Lung (tissue), 4 donors: ENCODE results near the genes DOCK2 and INSYN2B.

DNA sequence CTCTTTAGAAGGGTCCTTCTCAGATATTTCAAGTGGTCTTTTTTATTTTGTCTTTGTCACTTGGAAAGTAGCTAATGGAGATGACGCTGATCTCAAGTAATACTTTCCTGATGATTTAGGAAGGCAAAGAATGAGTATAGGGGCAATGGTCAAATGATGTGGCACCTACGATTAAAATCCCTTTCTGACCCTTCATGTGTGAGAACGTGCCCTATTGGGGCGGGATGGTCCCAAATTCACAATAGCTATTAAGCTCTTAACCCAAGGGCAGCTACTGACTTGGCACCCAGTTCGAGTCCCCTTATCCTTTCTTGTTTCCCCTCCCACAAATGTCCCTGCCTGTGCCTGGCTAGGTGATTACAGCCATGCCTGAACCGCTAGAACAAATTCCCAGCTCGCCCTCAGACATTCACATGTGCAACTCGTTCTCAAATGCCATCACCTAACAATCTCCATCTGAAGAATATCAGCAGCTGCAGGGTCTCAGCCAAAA lies 347.5 kb upstream of the WWC1 start:
- PRO-cap, result no peak
- RAMPAGE, long total RNA, result no peak
- RRBS, result no CpG with 5 or more reads among the region's 8 CpGs

DNA sequence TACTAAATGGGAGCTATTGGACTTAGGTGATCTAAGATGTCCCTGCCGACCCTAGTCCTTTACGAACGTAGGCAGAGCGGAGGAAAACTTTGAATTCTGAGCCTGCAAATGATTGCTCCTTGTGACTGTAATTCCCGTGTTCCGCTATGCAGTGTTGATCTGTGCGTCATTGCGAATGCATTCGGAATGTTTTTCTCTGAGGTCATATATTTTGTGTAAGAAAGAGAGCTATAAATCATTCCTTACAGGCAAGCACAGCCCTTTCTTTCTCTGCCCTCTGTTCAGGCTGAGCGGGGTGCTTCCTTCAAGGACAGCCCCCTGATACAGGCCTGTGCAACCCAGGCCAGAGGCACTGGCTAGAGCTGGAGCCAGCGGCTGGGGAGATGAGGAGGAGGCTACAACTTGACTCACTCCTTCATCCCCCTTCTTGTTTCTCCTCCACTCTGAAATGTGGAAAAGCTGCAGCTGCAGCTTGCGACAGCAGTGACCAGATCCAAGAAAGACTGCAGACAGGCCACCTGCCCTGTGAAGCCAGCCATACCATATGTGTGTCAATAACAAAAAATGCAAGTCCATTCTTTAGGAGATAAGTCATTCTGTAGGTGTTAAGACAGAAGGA lies 345.8 kb upstream of the WWC1 start:
- PRO-cap, result no peak
- RAMPAGE, long total RNA, result no peak
- RRBS, result no CpG with 5 or more reads among the region's 12 CpGs

DNA sequence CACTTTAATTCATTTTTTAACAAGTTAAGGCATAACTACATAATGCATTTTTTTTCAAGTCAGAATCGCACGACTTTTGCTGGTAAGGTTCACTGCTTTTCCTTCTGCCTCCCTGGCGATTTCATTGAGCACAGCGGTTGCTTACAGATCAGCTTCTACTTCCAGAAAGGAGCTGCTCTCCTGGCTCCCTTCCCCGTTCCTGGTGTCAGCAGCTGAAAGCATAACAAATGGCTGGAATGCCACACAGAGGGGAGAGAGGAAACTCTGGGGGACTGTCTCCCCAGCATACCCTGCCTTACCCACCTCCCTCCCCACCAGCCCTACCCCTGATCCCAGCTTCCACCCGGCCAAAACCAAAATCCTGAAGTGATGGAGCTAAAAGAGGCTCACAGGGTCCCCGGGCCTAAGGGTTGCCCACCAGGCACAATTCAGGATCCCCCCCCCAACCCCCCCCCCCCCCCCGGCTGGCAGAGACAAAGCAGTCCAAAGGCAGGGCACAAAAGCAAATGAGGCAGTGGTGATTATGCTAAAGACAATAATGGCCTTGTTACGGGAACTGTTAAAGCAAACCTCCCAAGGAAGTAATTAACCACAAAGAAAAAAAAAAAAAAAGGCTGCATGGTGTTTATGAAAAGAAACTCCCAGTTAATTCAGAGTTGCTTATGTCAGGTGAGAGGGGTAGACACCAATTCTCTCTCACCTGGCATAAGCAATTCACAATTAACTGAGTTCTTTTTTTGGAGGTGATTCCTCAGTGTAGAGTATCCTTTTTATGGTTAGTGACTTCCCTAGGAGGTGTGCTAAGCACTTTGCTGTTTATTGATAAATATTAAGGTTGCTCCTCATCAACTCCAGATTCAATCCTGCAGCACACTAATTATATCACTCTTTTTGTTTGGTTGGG lies 126.0 kb upstream of the WWC1 start:
- PRO-cap, result no peak
- RAMPAGE, long total RNA, result no peak
- RRBS, result 4% methylated on average over 1 of the region's 9 CpGs

DNA sequence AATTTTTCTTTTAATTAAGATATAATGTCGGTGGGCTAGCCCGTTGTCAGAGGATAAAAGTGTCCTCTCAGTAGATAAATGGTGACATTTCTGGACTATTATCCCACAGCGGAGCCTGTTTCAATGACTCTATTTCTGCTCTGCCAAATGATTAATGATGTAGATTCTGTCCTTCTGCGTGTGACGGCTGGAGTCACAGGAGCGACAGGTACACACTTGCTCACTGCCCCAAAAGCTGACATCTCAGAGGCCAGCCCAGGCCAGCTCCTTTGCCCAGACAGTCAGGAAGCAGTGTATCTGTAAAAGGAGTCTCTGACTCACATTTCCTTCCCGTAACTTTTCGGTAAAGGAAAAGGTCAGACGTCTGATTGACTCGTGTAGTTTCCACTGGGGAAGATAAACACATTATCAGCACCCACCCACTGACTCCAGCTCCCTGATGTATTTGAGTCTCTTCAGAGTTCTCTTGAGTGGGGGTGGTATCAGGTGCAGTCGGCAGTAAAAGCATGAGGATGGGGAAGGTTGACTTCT lies 64.5 kb upstream of the WWC1 start:
- PRO-cap, result no peak
- RAMPAGE, long total RNA, result no peak
- RRBS, result no CpG with 5 or more reads among the region's 11 CpGs

DNA sequence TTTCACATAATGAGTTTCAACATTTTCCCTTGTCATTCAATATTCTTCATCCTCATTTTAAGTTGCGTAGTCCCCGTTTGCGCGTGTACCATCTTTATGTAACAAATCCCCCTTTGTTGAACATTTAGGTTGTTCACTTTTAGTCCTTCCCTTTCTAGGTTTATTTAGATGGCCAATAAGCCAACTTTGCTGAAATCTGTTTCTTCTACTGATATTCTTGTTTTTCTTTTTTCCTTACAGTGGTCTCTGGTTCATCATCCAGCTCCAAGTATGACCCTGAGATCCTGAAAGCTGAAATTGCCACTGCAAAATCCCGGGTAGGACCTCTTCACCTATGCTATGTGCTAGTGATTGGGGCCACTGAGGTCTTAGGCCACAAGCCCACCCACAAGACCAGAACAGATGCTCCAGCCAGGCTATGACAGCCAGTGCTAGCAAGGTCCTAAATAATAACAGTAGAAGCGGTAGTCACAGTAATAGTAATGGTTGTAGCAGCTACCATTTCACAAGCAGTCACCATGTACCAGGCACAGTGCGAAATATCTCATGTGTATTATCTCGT lies 88.7 kb upstream of the RARS1 start:
- PRO-cap, result no peak
- RAMPAGE, long total RNA, result no peak
- RRBS, result no CpG with 5 or more reads among the region's 8 CpGs

DNA sequence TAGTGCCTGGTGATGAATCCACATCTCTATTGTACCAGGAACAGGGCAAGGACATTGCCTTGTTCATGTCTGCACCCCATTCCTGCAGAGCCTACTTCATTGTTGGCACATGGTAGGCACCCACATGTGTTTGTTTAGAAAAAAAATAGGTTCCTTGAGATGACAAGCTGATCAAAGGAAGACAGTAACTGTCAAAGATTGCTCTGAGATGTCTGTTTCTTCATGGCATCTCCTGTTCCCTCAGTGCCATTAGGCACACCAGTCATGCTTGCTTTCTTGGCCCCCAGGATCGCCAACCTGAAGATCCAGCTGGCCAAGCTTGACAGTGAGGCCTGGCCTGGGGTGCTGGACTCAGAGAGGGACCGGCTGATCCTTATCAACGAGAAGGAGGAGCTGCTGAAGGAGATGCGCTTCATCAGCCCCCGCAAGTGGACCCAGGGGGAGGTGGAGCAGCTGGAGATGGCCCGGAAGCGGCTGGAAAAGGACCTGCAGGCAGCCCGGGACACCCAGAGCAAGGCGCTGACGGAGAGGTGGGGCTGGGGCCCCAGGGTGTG lies 72.1 kb upstream of the RARS1 start:
- PRO-cap, result no peak
- RAMPAGE, long total RNA, result no peak
- RRBS, result 79% methylated on average over 6 of the region's 10 CpGs

GRCh38 chr5:168565937-168566482 lies 13.2 kb downstream of the PANK3 start:
- PRO-cap, result no peak
- RAMPAGE, long total RNA, result no peak
- RRBS, result no CpG with 5 or more reads among the region's 4 CpGs

- PRO-cap, result no peak
- RAMPAGE, long total RNA, result no peak
- RRBS, result no CpG with 5 or more reads among the region's 3 CpGs
These were observed 239.8 kb upstream of the PANK3 start for GRCh38 chr5:168819059-168819265.

DNA sequence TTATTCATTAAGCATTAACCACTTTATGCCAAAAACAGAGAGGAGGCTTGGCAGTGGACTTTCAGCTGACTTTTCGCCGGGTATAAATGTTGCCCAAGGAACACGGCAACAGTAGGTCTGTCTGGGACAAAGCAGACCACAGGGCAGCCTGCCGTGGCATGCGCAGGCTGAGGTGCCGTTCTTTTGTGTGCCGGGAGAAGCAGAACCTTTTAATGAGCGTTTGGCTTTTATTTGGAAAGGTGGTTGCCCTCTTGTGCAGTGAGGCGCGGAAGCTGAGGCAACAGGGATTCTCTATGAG lies 240.0 kb upstream of the PANK3 start:
- PRO-cap, result no peak
- RAMPAGE, long total RNA, result no peak
- RRBS, result 71% methylated on average over 5 of the region's 10 CpGs

DNA sequence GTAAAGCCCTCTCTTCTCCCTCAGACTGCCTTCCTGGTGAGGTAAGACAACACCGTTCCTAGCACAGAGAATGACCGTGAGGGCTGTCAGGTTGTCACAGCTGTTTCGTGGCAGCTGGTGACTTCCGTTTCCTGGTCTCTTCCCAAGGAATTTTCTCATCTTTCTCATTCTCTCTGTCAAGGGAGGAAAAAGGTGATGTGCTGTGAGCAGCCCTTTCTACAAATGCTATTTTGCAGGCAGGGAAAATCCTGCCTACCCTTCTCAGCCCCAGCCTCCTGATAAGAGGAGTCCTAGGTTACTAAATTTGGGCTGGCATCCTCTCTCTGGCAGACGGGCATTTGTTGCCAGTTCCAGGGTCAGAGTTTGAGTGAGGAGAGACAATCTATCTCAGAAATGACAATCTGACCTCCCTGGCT lies 263.5 kb upstream of the PANK3 start:
- PRO-cap, result no peak
- RAMPAGE, long total RNA, result no peak
- RRBS, result no CpG with 5 or more reads among the region's 5 CpGs

DNA sequence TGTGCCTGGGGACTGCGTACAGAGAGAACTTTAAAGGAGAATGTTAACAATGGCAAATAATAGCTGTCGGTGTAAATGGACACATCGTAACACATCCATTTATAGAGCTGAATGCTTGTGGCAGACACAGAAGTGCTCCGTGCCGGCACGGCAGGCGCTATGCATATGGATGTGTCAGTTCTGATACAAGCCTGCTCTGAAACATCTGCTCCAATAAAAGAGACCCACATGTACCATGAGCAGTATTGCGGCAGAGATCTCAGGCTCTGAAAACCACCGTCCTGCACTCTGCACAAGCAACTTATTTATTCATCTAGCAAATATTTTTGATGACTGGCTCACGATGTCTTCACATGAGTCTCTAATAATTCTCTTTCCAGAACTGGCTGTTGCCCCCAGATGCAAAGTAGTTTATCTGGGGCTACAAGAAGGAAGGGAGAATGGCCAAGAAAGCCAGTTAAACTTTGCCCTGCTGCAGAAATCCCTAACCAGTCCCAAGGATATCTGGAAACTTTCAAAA lies 290.8 kb upstream of the PANK3 start:
- PRO-cap, result no peak
- RAMPAGE, long total RNA, result no peak
- RRBS, result no CpG with 5 or more reads among the region's 10 CpGs

GRCh38 chr5:169636691-169637594 lies at the start of gene DOCK2:
TSS of gene DOCK2 (plus strand) at chr5:169637275.
- PRO-cap, result no peak
- RAMPAGE, long total RNA, result no peak
- RRBS, result under 1% methylated on average over 8 of the region's 54 CpGs

DNA sequence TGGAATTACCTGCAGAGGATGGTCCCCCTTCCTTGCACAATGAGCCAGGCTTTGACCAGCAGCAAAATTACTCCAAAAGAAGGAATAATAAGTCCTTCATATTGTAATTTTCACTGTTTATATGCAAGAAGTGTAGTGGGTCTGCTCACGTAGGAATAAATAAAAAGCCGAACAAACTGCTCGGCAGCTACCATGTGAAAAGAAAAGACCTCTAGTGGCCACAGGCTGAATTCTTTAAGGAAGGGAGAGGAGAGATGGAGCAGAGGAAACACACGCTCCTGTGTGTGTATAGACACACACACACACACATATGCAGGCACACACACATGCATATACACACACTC lies at the start of gene INSYN2B:
Gene INSYN2B (minus strand): TSS at position 209 of the 344 bp plus-strand sequence.
- PRO-cap, result no peak
- RAMPAGE, long total RNA, result no peak
- RRBS, result no CpG with 5 or more reads among the region's 4 CpGs

DNA sequence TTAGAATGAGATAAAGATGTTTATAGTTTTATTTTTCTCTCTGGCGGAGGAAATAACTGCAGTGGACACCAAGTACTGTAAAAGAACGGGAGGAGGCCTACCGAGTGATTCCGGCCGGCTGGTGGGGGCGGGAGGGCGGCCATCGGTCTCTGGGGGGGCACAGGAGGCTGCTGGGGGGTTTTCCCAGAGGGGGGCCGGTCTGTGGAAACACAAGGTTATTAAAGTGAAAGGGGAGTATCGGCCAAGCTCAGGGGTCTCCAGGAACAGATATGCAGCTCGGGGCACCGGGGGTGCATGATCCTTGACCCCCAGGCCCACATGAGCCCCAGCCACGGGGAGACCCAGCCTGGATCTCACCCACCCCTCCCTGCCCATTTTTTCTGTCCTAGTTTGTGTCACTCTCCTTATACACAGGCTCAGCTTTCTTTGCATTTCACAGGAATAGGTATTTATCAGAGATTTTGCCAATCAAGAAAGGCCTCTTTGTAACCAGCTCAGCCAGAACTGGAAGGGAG lies 29.2 kb downstream of the LCP2 start:
- PRO-cap, result no peak
- RAMPAGE, long total RNA, result no peak
- RRBS, result 45% methylated on average over 3 of the region's 13 CpGs

GRCh38 chr5:170281575-170282049 lies 16.0 kb downstream of the LCP2 start:
- PRO-cap, result no peak
- RAMPAGE, long total RNA, result no peak
- RRBS, result no CpG with 5 or more reads among the region's 9 CpGs

GRCh38 chr5:170283494-170283934 lies 14.1 kb downstream of the LCP2 start:
- PRO-cap, result no peak
- RAMPAGE, long total RNA, result no peak
- RRBS, result no CpG with 5 or more reads among the region's 4 CpGs

DNA sequence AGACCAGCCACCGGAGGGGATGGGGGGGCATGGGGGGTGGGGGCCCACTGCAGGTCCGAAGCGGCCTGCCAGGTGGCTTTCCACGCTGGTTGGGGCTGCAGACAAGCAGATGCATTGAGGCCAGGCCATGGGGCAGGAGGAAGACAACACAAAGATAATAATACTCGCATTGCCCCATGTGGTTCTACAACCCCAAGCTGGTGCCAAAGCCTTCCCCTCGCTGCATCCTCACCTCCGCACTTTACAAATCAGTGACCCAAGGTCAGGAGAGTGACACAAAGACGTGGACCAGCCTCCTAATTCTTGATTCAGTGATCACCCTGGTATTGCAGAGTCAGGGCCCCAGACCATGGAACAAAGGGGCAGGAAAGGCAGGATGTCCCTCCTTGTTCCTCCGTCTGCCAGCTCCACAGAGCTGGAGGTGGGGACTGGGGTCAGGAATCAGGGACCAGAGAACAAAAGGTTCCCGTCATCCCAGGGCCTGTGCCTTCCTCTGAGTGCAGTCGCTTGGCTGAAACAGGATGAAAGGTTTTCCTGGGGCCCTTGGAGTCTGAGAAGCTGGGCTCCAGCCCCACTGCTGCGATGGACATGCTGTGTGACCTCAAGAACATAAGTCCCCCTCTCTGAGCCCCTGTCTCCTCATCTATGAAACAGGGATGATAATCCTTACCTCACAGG lies 37.1 kb upstream of the GABRP start:
- PRO-cap, result no peak
- RAMPAGE, long total RNA, result no peak
- RRBS, result no CpG with 5 or more reads among the region's 12 CpGs

GRCh38 chr5:170750105-170750531 lies 33.4 kb upstream of the GABRP start:
- PRO-cap, result no peak
- RAMPAGE, long total RNA, result no peak
- RRBS, result no CpG with 5 or more reads among the region's 6 CpGs

- PRO-cap, result no peak
- RAMPAGE, long total RNA, result no peak
- RRBS, result no CpG with 5 or more reads among the region's 5 CpGs
These were observed 22.3 kb upstream of the GABRP start for GRCh38 chr5:170761193-170761750.

GRCh38 chr5:170783926-170784125 lies 301 bp downstream of the GABRP start:
- PRO-cap, result no peak
- RAMPAGE, long total RNA, result no peak
- RRBS, result no CpG with 5 or more reads among the region's 6 CpGs